Adrenal gland (tissue), 7 donors: ENCODE measurements around a stretch of chr9.

- PRO-cap, 3 experiments: peak in 1 of 3 experiments; most common plus-strand start chr9:113595745 (in 1); most common minus-strand start chr9:113595633 (in 1)
- RAMPAGE, long total RNA, 4 experiments: no peak in any of the 4 experiments
- RRBS: no CpG with 5 or more reads among the region's 12 CpGs
Observed at GRCh38 chr9:113595435-113596054, 132.0 kb downstream of the RGS3 start.

- PRO-cap, 3 experiments: no peak in any of the 3 experiments
- RAMPAGE, long total RNA, 4 experiments: no peak in any of the 4 experiments
- RRBS: 22% methylated on average over 6 of the region's 32 CpGs
Observed at GRCh38 chr9:113687897-113688584, 188.1 kb upstream of the ZNF618 start.

GRCh38 chr9:113708240-113709619 lies 167.4 kb upstream of the ZNF618 start:
- PRO-cap, 3 experiments: no peak in any of the 3 experiments
- RAMPAGE, long total RNA, 4 experiments: no peak in any of the 4 experiments
- RRBS: no CpG with 5 or more reads among the region's 13 CpGs

DNA sequence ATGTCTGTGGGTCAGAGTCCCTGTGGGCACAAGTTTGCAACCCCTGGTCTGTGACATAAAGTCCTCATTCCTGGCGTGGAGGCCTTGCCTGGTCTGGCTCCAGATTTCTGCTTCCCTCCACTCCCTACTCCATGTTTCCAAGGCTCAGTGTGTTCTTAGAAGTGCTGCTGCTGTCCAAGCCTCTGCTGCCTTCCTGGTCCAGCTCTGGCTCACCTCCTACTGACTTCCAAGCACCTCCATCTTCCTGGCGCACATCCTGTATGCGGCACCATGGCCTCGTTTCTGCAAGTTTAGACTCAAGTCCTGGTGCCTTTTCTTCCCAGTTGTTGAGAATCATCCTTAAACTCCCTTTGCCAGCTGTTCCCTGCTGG lies 88.7 kb downstream of the AMBP start:
- PRO-cap, 3 experiments: no peak in any of the 3 experiments
- RAMPAGE, long total RNA, 4 experiments: no peak in any of the 4 experiments
- RRBS: no CpG with 5 or more reads among the region's 4 CpGs

GRCh38 chr9:113992525-113992969 lies 85.6 kb downstream of the AMBP start:
- PRO-cap, 3 experiments: peak in 2 of 3 experiments; most common plus-strand start chr9:113992765 (in 1); most common minus-strand start chr9:113992705 (in 1)
- RAMPAGE, long total RNA, 4 experiments: no peak in any of the 4 experiments
- RRBS: 56% methylated on average over 1 of the region's 12 CpGs

DNA sequence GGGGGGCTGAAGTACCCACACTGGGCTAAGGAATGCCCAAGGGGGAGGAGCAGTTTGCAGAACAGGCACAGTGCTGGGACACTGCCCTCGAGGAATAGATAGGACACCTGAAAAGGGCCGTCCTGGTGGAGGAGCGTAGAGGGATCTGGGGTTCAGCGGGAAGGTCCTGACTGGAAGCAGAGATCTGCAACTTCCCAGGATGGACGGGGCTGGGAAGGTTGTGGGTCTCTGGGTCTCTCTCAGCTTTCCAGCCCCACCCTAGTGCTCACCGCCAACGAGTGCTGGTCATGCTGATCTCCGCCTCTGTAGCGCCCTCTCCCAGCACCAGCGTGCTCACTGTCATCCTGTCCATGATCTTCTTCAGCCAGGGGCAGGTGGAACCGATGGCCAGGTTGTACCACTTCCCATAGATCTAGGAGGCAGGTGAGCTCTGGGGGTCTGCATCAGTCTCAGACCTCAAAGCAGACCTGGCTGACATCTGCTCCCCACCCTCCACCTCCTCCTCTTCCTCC lies 1.7 kb downstream of the AMBP start:
- PRO-cap, 3 experiments: no peak in any of the 3 experiments
- RAMPAGE, long total RNA, 4 experiments: no peak in any of the 4 experiments
- RRBS: no CpG with 5 or more reads among the region's 11 CpGs

GRCh38 chr9:114153632-114154631 lies 1.4 kb upstream of the COL27A1 start:
- PRO-cap, 3 experiments: no peak in any of the 3 experiments
- RAMPAGE, long total RNA, 4 experiments: no peak in any of the 4 experiments
- RRBS: 2% methylated on average over 36 of the region's 85 CpGs

GRCh38 chr9:114205284-114205655 lies 49.9 kb downstream of the COL27A1 start:
- PRO-cap, 3 experiments: no peak in any of the 3 experiments
- RAMPAGE, long total RNA, 4 experiments: no peak in any of the 4 experiments
- RRBS: no CpG with 5 or more reads among the region's 8 CpGs

DNA sequence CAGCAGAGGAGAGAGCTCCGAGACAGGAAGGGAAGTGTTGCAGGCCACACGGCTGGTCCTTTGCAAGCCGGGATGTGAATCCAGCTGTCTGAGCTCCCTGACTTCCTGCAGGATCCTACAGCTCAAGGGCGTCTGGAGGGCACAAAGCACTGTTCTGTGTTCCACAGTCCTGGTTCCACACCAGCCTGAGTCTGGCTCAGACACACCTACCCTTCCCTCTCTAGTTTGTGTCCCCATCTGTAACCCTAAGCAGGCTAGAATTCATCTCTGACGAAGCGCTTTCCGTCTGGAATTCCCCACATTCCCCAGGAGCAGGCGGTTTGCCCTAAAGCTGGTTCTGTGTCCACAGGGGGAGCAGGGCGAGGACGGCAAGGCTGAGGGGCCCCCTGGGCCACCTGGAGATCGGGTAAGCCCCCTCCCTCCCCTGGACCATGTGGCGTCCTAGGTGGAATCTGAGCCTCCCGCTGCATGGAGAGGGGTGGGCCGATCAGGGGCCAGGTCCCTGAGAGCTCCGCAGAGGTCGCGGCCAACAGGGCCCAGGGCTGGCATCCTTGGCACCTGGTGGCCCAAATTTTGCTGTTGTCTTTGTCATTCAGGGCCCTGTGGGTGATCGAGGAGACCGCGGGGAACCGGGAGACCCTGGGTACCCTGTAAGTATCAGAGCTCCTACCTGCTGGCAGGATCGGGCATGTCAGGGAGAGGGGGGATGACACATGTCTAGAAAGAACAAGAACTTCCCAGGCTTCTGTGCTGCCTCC lies 34.6 kb upstream of the ORM1 start:
- PRO-cap, 3 experiments: no peak in any of the 3 experiments
- RAMPAGE, long total RNA, 4 experiments: no peak in any of the 4 experiments
- RRBS: no CpG with 5 or more reads among the region's 22 CpGs

DNA sequence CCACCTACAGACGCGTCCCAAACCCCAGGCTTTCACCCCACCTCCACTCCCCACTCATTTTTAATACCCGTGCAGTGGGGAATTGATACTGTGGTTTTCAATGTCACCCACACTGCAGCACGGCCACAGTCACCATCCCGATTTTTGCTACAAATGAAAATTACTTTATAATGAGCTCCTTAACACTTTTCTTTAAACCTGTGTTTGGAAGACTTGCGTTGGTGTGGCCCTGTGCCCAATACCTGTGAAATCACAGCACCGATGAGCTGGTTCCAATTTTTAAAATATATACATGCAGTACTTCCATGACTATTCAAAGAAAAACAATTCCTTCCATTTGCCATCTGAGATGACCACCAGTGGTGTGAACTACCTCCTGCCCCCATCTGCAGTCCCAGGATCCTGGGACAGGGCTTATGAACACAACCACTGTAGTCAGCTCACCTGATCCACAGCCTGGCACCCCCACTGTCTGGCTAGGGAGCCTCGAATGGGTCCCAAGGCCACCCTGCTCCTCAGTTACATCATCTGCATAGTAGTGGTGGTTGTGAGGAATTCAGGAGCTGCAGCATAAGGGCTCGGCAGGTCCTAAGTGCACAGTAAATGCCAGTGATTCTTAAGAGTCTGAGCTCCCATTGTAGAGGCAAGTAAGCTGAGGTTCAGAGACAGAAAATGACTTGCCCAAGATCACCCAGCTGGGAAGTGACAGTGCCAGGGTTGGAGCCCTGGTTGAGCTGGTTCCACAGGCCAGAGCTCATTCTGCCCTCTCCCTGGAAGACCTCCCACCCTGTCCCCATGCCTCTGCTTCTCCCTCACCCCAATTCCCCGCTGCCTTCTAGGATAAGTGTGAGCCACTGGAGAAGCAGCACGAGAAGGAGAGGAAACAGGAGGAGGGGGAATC lies 2.8 kb downstream of the ORM1 start:
- PRO-cap, 3 experiments: no peak in any of the 3 experiments
- RAMPAGE, long total RNA, 4 experiments: no peak in any of the 4 experiments
- RRBS: no CpG with 5 or more reads among the region's 11 CpGs

DNA sequence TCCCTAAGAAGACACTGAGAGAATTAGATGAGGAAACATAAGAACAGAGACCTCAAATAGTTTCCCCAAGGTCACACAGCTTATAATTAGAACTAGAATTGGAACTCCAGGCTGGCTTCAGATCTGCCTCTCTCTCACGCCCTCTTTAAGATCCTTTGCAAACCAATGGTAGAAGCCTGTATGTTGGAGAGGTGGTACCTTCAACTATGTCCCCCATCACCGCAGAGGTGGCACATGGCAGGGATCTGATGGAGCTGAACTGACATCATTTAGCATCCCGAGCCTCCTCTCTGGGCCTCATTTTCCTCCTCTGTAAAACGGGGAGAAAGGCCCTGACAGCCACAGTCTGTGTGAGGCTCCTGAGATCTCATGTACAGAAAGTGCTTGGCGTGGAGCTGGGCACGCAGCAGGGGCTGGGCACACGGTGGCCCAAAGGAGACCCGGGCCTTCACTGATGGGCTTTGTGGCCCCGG lies 1.4 kb downstream of the ORM2 start:
- PRO-cap, 3 experiments: no peak in any of the 3 experiments
- RAMPAGE, long total RNA, 4 experiments: no peak in any of the 4 experiments
- RRBS: no CpG with 5 or more reads among the region's 9 CpGs

GRCh38 chr9:114334347-114334851 lies 4.7 kb downstream of the ORM2 start:
- PRO-cap, 3 experiments: no peak in any of the 3 experiments
- RAMPAGE, long total RNA, 4 experiments: no peak in any of the 4 experiments
- RRBS: no CpG with 5 or more reads among the region's 10 CpGs

DNA sequence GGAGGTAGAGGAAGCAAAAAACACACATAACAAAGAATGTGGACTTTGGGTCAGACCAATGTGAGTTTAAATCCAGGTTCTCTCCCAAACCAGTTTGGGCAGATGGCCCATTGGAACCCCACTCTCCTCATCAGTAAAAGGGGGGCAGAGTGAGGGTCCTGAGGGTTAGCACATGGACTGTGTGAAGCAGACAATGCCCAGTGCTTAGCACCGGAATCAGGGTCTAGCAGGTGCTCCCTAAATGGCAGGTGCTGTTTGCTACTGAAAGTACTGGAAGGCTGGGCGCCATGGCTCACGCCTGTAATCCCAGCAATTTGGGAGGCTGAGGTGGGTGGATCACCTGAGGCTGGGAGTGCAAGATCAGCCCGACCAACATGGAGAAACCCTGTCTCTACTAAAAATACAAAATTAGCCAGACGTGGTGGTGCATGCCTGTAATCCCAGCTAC lies 5.6 kb downstream of the ORM2 start:
- PRO-cap, 3 experiments: no peak in any of the 3 experiments
- RAMPAGE, long total RNA, 4 experiments: no peak in any of the 4 experiments
- RRBS: no CpG with 5 or more reads among the region's 5 CpGs

GRCh38 chr9:114366162-114366585 lies 21.6 kb downstream of the AKNA start:
- PRO-cap, 3 experiments: peak in 1 of 3 experiments; most common plus-strand start chr9:114366465 (in 1)
- RAMPAGE, long total RNA, 4 experiments: no peak in any of the 4 experiments
- RRBS: no CpG with 5 or more reads among the region's 6 CpGs

GRCh38 chr9:114452717-114453400 lies 52.4 kb downstream of the WHRN start:
- PRO-cap, 3 experiments: no peak in any of the 3 experiments
- RAMPAGE, long total RNA, 4 experiments: no peak in any of the 4 experiments
- RRBS: no CpG with 5 or more reads among the region's 4 CpGs

DNA sequence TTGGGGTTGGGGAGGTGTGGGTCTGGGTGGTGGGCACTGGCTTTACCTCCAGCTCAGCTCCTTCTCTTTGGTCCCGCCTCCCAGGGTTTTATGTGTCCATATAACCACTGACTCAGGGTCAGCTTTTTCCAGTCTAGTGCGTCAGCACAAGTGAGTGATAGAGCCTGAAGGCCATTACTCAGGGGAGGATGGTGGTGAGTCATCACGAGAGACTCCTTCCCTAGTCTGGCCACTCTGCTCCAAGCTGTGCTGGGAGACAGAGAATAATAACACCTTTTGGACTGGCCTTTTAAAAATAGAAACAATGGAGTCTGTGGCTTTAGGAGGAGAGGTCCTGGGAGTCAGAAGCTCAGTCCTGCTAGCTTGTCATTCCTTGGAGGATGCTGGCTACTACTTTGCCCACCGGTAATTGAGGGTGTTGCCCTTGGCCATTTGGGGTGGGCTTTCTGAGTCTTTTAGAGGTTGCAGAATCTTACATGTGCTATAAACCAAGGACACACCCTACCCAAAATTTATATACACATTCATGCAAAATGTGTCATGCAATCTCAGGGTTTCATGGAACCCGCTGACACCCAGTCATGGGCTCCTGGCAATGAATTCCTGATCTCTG lies 35.5 kb upstream of the ATP6V1G1 start:
- PRO-cap, 3 experiments: peak in 2 of 3 experiments; most common plus-strand start position 228 of the sequence (in 1); most common minus-strand start position 64 of the sequence (in 1)
- RAMPAGE, long total RNA, 4 experiments: no peak in any of the 4 experiments
- RRBS: no CpG with 5 or more reads among the region's 5 CpGs

GRCh38 chr9:114589085-114589462 lies 1.5 kb downstream of the ATP6V1G1 start:
- PRO-cap, 3 experiments: peak in 1 of 3 experiments; most common plus-strand start chr9:114589123 (in 1)
- RAMPAGE, long total RNA, 4 experiments: no peak in any of the 4 experiments
- RRBS: no CpG with 5 or more reads among the region's 5 CpGs

- PRO-cap, 3 experiments: no peak in any of the 3 experiments
- RAMPAGE, long total RNA, 4 experiments: no peak in any of the 4 experiments
- RRBS: no CpG with 5 or more reads among the region's 1 CpG
Observed at GRCh38 chr9:114893039-114893599, 37.3 kb downstream of the TNFSF8 start.

DNA sequence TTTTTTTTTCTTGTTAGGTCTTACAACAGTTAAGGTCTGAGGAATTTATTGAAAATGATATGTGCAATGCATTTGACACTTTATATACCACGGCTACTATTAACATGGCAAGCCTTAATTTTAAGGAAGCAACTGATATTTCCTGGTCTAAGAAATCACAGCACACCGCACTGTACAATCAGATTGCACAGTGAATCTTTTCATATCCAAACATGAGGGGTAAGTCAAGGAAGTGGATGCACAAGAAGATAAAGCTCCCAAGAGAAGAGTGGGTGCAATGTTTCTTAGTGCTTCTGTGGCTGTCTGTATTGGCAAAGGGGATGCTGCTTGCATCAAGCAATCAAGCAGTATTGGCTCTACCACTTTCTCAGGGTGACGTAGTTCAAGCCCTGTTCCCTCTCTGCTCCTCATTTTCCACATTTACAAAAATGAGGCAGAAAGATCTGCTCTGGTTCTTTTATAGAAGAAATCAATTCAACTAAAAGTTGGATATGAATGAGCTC lies 2.4 kb downstream of the TNFSF8 start:
- PRO-cap, 3 experiments: peak in 1 of 3 experiments; most common plus-strand start position 419 of the sequence (in 1); most common minus-strand start position 322 of the sequence (in 1)
- RAMPAGE, long total RNA, 4 experiments: no peak in any of the 4 experiments
- RRBS: no CpG with 5 or more reads among the region's 3 CpGs

DNA sequence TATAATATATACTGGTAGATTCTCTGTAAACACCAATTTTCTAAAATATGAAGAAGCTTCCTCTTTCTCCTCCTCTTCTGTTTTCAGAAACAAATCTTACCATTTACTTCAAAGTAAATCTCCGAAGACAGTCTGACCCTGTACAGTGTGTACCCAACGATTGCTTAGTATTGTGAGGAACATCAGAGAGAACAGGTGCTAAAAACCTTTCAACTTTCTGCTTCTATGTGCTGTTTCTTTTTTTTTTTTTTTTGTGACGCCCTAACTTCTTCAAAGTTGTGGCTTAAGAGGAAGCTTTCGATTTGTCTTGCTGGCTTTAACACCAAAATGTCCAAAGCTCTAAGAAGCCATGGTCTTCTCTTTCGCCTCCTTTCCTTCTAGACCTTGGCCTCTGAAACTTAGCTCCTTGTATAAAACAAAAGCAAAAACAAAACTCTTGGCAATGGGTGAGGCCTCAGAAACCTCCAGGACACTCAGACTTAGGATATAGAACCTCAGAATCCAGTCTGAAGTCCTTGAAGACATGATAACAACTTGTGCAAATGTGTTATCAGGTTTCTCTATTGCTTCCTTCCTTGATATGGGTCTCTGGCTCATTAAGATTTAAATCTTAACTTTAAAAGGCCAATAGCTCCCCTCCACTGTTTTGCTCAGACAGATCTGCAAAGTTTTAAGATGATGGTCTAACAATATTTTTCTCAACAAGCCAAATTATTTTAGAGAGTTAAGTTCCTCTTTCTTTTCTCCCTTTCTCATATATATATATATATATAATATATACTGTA lies 1.1 kb downstream of the TNFSF8 start:
- PRO-cap, 3 experiments: peak in 3 of 3 experiments; most common plus-strand start position 167 of the sequence (in 1); most common minus-strand start position 174 of the sequence (in 2)
- RAMPAGE, long total RNA, 4 experiments: no peak in any of the 4 experiments
- RRBS: no CpG with 5 or more reads among the region's 5 CpGs